SP-49 (cell line): Measurements from ENCODE around the genes ZNF625 and ZNF44.

GRCh38 chr19:12133112-12133658 lies 7.0 kb downstream of the ZNF20 start:
- PRO-cap, result no peak

GRCh38 chr19:12155990-12157195 lies at the start of gene ZNF625:
Gene ZNF625, minus strand, starts transcription at chr19:12156734.
- PRO-cap, result unidirectional peak, plus-strand start at chr19:12156260

DNA sequence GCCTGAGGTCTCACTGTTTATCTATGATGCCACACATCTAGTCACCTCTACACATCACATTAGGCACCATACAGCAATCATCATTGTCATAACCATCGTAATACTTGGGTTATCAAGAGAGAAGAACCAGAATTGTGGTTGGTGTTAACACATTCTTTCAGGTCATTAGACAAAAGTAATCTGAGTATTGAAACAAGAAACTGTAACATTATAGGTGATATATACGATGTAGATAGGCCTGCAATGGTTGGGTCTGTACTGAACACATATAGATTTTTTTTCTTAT lies 23.2 kb downstream of the ZNF44 start:
- PRO-cap, result no peak

- PRO-cap, result bidirectional peak, plus-strand start at chr19:12294978, minus-strand start at chr19:12294802
Observed at GRCh38 chr19:12294276-12295334, at the start of gene ZNF44. Gene ZNF44, minus strand, starts transcription at chr19:12294883.

GRCh38 chr19:12331196-12331707 lies 2.2 kb downstream of the ZNF563 start:
- PRO-cap, result no peak

GRCh38 chr19:12597004-12597683 lies 13.5 kb downstream of the ZNF490 start:
- PRO-cap, result no peak

- PRO-cap, result no peak
Observed at GRCh38 chr19:12670318-12670894, 1.2 kb upstream of the WDR83OS start.

DNA sequence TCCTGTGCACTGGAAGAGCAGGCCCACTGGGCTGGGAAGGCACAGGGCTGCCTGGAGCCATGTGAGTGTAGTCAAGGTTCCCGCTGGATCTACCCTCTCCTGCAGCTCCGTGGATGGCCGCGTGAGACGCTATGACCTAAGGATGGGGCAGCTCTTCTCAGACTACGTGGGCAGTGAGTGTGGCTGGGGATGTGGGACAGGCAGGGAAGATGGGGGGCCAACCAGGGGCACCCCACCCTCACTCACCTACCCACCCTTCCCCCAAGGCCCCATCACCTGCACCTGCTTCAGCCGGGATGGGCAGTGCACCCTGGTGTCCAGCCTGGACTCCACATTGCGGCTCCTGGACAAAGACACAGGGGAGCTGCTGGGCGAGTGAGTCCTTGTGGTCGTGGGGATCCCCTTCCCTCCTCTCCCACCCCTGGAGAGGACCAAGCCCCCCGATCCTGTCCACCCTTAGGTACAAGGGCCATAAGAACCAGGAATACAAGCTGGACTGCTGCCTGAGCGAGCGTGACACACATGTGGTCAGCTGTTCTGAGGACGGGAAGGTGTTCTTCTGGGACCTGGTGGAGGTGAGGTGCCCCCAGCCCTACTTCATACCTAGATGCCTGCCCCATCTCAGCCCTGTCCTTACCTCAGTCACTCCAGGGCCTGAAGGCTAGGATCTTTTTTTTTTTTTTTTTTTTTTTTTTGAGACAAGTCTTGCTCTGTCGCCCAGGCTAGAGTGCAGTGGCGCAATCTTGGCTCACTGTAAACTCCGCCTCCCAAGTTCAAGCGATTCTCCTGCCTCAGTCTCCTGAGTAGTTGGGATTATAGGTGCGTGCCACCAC lies 3.7 kb upstream of the WDR83OS start:
- PRO-cap, result no peak

GRCh38 chr19:12681033-12681701 lies 513 bp downstream of the DHPS start:
- PRO-cap, result unidirectional peak, plus-strand start at chr19:12681325; bidirectional peak, plus-strand start at chr19:12681591, minus-strand start at chr19:12681370

DNA sequence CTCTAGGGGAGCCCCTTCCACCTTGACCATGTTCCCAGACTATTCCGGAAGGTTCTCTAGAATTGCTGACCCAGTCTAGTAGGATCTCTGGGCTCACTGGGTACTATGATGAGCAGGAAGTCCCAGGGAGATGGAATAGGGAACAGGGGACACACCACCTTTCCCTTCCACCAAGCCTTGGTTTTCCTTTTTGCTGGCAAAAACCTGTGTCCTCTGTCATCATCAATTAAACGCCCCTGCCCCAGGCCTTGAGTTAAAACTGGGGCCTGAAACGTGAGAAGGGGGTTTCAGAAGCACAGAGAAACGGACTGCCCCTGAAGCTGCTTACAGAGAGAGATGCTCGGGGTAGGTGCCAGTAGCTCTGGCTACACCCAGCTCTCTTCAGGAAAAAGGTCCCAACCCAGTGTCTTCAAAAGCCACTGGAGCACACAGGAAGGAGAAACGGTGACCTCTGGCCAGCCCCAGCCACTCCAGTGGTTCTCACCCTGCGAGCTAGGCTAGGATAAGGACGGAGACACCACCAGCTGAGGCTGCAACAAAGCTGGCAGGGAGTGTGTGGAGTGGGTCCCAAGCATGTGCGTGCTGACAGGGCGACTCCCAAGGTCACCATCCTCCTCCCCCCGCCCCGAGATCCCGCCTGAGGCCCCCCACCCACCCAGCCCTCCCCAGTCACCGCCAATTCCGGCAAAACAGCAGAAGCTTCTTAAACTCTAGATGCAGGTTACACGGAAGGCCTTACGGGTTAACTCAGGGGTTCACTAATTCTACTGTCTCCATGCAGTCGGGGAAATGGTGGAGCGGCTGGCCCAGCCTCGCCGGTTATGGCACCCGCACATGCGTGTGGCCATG lies 3.8 kb upstream of the FBXW9 start:
- PRO-cap, result no peak

DNA sequence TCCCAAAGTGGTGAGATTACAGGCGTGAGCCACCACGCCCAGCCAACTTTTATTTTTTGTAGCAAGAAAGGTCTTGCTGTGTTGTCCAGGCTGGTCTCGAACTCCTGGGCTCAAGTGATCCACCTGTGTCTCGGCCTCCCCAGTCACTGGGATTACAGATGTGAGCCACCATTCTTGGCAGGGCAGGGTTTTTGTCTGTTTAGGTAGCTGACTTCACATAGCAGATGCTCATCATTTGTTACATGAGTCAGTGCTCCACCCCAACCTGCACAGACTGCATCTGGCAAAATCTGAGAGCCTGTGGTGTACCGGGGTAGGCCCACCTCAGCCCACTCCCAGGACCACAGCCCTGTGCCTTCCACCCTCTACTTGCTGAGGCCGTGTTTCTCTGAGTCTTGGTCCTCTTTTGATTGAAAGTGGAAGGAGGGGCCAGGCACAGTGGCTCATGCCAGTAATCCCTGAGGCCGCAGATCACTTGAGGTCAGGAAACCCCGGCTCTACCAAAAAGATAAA lies 4.2 kb upstream of the TNPO2 start:
- PRO-cap, result no peak

DNA sequence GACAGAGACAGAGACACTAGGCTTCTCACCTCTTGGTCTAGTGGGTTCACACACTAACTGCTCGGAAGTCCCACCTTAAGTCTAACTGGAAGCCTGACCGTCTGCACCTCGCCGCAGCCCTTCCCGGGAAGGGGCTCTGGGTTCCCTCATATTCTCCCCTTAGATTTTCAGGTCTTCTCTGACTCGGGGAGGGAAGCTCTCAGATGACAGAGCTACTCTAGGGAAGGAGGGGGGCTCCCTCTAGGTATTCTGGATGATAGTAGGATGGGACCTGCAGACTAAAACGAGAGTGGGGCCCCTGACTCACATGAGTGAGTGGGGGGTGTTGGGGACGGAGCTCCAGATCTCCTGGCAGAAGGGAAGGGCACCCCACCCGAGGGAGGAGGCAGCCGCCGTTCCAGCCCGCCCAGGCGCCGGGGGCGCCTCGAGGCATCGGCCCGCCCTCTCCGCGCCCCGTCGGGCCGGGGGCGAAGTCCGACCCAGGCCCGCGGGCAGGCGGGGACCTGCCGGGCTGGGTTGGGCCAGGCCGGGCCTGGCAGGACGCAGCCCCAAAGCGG lies 2.0 kb upstream of the JUNB start:
- PRO-cap, result no peak

GRCh38 chr19:12790638-12791164 lies 585 bp upstream of the JUNB start:
- PRO-cap, result no peak

DNA sequence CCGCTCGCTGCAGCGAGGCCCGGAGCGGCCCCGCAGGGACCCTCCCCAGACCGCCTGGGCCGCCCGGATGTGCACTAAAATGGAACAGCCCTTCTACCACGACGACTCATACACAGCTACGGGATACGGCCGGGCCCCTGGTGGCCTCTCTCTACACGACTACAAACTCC lies 304 bp downstream of the JUNB start:
- PRO-cap, result no peak

DNA sequence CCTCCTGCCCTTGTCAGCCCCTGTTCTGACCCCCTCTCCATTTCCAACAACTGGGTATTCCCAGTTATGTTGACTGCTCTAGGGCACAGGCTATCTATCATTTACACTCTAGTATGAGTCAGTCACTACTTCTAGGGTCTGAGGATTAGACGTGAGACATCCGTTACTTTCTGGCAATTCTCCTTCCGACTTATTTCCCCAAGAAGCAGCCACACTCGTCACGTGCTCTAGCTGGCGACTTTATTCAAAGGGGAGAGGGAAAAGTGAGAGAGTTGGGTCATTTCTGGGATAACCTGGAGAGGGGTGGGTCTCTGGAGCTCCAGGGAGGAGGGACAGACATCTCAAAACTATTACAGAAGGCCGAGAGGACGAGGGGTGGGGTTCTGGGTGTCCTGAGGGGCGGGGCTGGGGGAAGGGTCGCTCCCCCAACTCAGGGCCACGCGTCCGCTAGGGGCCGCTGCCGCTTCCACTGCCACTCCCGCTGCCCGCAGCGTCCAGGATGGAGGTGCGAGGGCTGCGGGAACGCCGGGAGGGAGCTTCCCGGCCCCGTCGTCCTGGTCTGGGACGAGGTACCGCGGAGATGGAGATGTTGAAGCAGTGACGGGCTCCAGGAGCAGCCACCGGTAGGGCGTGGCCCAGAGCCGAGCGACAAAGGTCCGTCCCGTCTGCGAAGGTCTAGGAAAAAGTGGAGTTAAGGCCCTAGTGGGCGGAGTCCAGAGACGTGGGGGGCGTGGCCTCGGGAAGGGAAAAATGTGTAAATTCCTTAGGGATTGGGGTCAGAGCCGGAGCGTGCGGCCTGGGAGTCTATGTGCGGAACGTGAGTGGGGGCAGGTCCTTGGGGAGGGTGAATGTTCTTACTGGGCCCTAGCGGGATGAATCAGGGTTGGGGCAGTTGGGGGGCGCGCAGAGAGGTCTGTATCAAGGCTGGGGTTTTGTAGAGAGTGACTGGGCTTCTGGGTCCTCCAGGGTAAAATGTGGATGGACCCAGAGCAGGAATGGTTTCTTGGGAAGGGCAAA lies 8.8 kb downstream of the RTBDN start:
- PRO-cap, result no peak

- PRO-cap, result no peak
Observed at GRCh38 chr19:12912500-12912902, 6.6 kb downstream of the SYCE2 start.

- PRO-cap, result no peak
Observed at GRCh38 chr19:12946779-12947699, 1.4 kb downstream of the RAD23A start.

DNA sequence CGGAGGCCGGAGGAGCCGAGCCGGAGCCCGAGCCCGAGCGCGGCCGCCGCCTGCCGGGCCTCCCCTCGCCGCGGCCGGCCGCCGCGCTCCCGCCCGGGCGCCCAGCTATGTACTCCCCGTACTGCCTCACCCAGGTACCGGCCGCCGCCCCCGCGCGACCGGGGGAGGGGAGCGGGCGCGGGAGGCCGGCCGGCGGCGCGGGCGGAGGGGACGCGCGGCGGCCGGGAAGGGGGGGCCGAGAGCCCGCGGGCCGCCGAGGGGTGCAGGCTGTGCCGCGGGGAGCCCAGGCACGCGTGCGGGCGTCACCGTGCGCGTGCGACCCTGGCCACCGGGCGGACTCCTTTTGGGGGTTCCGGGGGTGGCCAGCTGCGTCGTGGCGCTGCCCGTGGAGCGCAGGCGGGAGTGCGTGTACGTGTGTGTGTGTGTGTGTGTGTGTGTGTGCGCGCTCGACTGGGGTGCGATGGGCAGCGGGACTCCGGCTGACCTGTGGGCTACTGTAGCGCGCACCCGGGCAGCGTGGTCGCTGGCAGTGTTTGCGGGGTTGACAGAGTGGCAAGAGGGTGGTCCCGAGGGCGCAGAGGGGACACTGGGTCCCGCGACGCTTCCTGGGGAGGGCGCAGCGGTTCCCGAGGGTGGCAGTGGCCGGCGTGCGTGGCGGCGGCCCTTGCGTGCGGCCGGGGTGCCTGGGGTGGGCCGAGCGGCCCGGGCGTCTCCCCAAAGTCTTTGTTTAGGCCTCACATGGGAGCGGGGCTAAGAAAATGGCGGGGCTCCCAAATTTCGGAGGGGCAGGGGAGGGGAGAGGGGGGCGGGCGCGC lies 663 bp downstream of the NFIX start:
- PRO-cap, result no peak

GRCh38 chr19:13016503-13016977 lies 21.3 kb downstream of the NFIX start:
- PRO-cap, result no peak

- PRO-cap, result no peak
Observed at GRCh38 chr19:13031380-13032688, 36.6 kb downstream of the NFIX start.